Colonic mucosa (tissue), 1 donor: ENCODE measurements around a stretch of chr5.

DNA sequence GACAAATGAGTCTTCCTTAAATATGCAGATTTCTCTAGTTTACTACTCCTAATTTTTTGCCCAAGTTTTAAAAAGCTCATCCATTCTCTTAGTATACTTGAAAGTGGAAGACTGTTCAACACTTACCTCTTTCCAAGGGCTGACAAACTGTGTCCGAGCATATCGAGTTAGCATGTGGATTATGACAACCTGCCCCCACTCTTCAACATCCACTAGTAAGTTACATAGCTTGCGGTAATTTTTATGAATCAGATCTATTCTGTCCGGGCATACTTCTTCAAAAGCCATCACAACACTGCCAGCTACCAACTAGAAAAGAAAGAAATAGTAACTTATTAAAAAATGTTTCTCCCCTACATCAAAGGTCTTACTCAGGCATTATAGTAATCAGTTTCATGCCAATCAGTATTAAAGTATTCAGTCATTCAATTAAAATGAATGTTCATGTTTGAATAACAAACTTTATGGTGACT, 78.5 kb downstream of the AP3B1 start:
- PRO-cap = no peak

GRCh38 chr5:78221975-78222608, 72.4 kb downstream of the AP3B1 start:
- PRO-cap = no peak

GRCh38 chr5:78496852-78497403, 136.5 kb downstream of the SCAMP1 start:
- PRO-cap = no peak

- PRO-cap = no peak
These were observed 140.2 kb downstream of the LHFPL2 start for GRCh38 chr5:78508182-78508862.

DNA sequence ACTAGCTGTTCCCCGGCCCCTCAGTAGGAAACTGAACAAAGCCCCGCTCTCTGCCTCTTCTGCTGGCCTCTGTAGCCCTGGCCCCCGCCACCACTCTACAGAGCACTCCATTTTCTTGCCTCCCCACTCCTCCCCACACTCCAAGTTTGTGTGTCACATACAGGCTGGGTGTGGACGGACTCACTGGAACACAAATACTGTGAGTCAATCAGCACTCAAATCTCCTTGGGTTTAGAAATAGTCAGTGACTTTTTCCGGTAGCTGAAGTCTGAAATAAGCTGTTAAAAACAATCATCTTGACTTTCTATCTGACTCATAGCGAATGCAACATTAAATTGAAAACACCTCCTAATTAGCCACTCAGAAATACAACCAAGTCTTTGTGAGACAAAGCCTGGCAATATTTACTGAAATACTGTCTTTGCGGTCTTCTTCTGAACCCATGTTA, 122.5 kb downstream of the LHFPL2 start:
- PRO-cap = unidirectional peak, minus-strand start at position 192 of the sequence

DNA sequence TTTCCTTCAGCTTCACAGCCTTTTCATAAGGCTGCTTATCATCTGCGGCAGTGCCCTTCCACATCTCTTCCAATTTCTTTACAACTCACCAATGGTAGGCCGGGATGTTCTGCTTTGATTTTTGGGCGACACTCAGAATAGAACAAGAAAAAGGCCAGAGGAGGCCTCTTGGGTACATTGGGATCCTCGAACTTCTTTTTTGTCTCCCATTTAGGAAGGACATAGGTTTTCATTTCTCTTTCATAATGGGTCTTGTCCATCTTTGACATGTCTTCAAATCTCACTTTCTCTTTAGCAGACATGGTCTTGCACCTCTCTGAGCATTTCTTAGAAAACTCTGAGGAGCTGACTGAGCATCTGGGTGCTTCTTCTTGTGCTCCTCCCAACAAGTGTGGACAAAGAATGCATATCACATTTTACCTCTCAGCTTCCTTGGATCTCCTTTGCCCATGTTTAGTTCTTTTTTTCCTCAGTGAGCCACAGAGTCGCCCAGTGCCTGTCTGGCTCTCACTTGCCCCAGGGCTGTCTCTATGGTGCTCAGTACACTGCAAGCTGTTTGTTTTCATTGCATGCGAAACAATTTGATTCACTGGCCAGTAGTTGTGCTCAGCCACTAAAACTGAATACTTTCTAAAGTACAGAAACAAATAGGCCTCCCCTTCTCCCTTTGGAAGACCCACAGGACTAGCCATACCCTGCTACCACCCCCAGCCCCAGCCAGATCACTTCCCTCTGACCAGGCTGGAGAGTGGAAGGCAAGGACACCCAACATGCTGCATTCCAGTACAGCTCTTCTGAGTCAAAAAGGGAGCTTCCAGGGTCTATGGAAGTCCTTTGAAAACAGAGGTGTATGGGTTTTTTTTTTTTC, 3.9 kb downstream of the LHFPL2 start:
- PRO-cap = no peak

- PRO-cap = no peak
These were observed 874 bp upstream of the LHFPL2 start for GRCh38 chr5:78649455-78649836.

DNA sequence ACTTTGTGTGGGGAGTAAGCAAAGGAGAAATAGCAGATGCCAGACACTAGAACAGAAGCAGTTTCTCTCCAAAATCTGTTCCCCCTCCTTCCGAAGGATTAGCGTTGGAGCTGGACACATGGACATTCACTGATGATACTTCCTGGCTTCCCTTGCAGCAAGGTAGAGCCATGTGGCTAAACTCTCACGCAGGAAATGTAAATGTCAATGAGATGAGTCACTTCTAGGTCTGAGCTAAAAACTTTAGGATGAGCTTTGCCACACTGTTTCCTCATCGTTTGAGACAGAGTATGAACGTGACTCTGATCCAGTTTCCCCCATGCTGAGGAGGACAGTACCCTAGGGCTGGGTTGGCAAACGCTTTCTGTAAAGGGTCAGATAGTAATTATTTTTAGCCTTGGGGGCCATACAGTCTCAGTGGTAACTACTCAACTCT, 5.1 kb downstream of the BHMT2 start:
- PRO-cap = no peak

- PRO-cap = no peak
These were observed 22.2 kb downstream of the BHMT start for GRCh38 chr5:79133544-79134537.

DNA sequence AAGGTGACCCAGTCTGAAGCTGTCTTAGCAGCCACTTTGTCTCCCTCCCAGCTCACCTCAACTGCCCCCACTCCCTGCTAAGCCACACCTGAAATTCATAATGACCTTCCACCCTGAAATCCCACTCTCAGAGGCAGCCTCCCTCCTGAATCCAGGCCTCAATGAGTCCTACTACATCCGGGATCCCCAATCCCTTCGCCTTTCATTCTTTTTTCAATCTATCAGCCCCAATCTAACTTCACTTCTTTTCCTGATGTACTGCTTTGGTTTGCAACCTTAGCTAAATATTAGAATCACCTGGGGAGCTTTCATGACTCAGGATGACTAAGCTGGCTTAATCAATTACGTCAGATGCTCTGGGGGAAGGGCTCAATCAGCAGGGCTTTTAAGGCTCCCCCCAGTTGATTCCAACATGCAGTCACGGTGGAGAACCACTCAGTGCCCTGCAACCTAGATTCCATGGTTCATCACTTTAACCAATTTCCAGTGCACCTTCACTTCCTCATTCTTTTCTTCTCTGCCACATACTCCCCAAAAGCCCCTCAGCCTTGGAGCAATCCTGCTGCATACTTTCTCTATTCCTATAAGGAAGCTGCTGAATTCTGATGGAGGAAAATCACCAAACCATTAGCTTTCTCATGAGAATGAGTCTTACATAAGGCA, 32.3 kb downstream of the BHMT start:
- PRO-cap = no peak

GRCh38 chr5:79325761-79326308, 89.9 kb downstream of the JMY start:
- PRO-cap = no peak

- PRO-cap = no peak
These were observed 112.1 kb downstream of the HOMER1 start for GRCh38 chr5:79401927-79402179.

GRCh38 chr5:79547124-79547448, 33.2 kb upstream of the HOMER1 start:
- PRO-cap = no peak

GRCh38 chr5:79688981-79689372, 659 bp upstream of the CMYA5 start:
- PRO-cap = no peak

GRCh38 chr5:79784612-79785010, 95.0 kb downstream of the CMYA5 start:
- PRO-cap = no peak

DNA sequence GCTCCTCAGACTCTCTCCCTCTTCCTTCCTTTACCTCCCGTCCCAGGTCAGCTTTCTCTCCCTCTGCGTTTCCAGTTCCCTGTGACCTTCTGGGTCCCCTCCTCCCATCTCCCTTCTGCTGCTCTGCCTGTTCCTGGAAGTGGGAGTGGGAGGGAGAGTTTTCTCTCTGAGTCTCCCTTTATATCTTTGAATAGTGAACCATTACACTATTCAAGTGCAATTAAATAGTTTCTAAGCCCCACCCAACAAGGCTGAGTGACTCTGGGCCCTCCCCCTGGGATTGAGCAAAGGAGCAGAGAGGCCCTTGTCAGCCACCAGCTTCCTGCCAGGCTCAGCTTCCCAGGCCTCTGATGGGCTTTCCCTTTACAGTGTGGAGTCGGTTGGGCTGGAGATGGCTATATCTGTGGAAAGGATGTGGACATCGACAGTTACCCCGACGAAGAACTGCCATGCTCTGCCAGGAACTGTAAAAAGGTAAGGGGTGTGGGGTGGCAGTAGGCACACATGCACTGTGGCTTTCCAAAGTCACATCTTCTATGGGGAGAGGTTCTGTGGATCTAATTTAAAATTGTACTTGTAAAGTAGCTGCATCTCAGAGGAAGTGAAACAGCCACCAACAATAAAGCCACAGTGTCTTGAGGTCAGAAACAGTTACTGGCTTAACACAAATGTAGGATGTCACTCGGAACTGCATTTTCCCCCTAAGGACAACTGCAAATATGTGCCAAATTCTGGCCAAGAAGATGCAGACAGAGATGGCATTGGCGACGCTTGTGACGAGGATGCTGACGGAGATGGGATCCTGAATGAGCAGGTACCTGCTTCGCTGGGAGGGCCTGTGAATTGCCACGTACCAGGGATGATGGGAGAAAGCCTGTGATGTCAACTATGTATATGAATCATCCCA, 35.0 kb downstream of the THBS4 start:
- PRO-cap = no peak

- PRO-cap = no peak
These were observed 47.0 kb downstream of the THBS4 start for GRCh38 chr5:80082113-80082624.

GRCh38 chr5:80133060-80133394, 97.9 kb downstream of the THBS4 start:
- PRO-cap = no peak

GRCh38 chr5:80183653-80184059, 72.2 kb downstream of the SERINC5 start:
- PRO-cap = no peak

- PRO-cap = no peak
These were observed 57.3 kb downstream of the SERINC5 start for GRCh38 chr5:80198272-80199247.